Epithelial cell of alveolus of lung (primary cell): ENCODE results near the gene RALGPS2.

- RAMPAGE, long total RNA: no peak
- RRBS: no CpG with 5 or more reads among the region's 7 CpGs
Measured at GRCh38 chr1:175000469-175000786, 681 bp downstream of the CACYBP start.

DNA sequence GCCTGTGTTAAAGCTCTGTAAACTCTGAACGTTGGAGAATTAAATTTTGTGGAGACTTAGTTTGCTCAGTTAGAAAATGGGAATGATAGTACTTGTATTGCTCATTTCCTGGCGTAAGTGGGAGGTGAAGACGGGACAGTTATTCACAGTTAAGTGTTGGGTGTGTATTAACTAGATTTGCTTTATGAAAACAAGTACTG, 998 bp downstream of the CACYBP start:
- RAMPAGE, long total RNA: no peak
- RRBS: no CpG with 5 or more reads among the region's 3 CpGs

GRCh38 chr1:175419014-175419438, 226.4 kb upstream of the KIAA0040 start:
- RAMPAGE, long total RNA: no peak
- RRBS: no CpG with 5 or more reads among the region's 4 CpGs

GRCh38 chr1:175840779-175841161, 97.4 kb upstream of the TNR start:
- RAMPAGE, long total RNA: no peak
- RRBS: no CpG with 5 or more reads among the region's 4 CpGs

- RAMPAGE, long total RNA: no peak
- RRBS: no CpG with 5 or more reads among the region's 5 CpGs
Measured at GRCh38 chr1:176125198-176125755, 81.8 kb downstream of the COP1 start.

DNA sequence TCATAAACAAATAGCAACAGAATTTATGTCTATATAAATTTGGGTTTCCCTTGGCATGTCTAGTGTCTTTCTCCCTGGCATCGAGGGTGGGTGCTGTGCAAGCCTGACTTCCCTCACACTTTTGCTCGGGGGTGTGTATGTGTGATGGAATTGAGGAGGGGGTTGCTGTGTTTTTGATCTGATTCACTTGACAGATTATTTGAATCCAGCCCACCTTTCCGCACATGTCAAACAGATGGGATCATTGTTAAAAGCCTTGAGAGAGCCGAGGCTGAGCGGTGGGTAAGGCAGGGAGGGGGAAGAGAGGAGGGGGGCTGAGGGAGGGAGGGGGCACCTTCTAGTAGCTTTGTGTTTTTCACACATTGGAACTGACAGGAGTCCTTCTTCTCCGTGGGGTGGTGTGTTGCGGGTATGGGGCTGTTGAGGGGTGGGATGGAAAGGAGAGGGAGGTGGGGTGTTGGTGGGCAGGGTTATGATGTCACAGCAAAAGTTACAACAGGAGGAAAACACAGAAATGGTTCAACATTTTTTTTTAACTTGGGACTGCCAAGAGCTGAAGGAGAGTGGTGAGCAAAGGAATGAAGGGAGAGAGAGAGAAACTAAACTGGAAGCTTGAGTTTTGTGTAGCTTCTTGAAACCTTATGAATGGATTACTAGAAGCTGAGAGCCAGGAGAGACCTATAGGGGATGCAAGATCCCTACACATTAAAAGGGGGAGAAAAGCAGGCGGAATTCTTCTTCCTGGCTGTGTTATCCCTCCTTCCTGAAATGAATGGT, 90.2 kb downstream of the PAPPA2 start:
- RAMPAGE, long total RNA: no peak
- RRBS: no CpG with 5 or more reads among the region's 8 CpGs

GRCh38 chr1:176767736-176768182, 304.8 kb downstream of the PAPPA2 start:
- RAMPAGE, long total RNA: no peak
- RRBS: no CpG with 5 or more reads among the region's 8 CpGs

GRCh38 chr1:178098216-178098890, 4.4 kb downstream of the RASAL2 start:
- RAMPAGE, long total RNA: no peak
- RRBS: no CpG with 5 or more reads among the region's 4 CpGs

- RAMPAGE, long total RNA: no peak
- RRBS: no CpG with 5 or more reads among the region's 13 CpGs
Measured at GRCh38 chr1:178543296-178543700, 30.4 kb downstream of the TEX35 start.

GRCh38 chr1:178578932-178580202, 66.5 kb downstream of the TEX35 start:
- RAMPAGE, long total RNA: no peak
- RRBS: no CpG with 5 or more reads among the region's 15 CpGs

GRCh38 chr1:178614187-178614829, 101.4 kb downstream of the TEX35 start:
- RAMPAGE, long total RNA: no peak
- RRBS: no CpG with 5 or more reads among the region's 8 CpGs

GRCh38 chr1:178724698-178725705, at the start of gene RALGPS2:
Gene RALGPS2 (plus strand): TSS chr1:178725244.
- RAMPAGE, long total RNA: no peak
- RRBS: 3% methylated on average over 32 of the region's 125 CpGs

- RAMPAGE, long total RNA: no peak
- RRBS: no CpG with 5 or more reads among the region's 14 CpGs
Measured at GRCh38 chr1:178838427-178839183, 32.3 kb downstream of the ANGPTL1 start.

GRCh38 chr1:178869017-178869774, 1.7 kb downstream of the ANGPTL1 start:
- RAMPAGE, long total RNA: no peak
- RRBS: no CpG with 5 or more reads among the region's 4 CpGs

DNA sequence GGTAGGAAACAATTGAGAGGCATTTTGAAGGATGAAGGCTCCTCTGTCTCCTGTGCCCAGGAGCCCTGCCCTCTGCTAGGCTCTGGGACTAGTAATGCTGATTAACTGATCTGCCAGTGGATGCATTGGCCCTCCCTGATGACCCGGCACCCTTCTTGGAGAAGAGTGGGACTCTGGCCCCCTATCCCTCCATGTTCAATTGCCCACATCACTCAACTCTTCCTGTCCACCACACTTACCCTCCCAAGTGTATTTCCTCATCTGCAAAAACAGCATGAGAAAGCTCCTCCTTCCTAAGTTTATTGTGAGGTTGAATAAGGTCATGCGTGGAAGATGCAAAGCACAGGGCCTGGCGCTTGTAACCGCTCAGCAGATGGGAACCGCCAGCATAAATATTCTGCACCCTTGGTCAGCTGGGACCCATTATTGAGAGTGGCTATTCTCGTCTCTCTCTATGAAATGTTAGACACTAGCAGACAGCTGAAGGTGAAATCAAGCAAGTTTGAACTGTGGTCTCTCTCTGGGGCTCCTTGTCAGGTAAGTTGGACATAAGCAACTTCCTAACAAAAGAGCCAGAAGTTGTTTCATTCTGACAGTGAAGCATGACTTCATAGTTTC, 63.1 kb upstream of the ANGPTL1 start:
- RAMPAGE, long total RNA: no peak
- RRBS: no CpG with 5 or more reads among the region's 6 CpGs

- RAMPAGE, long total RNA: no peak
- RRBS: no CpG with 5 or more reads among the region's 7 CpGs
Measured at GRCh38 chr1:179016779-179017687, 8.7 kb upstream of the FAM20B start.

DNA sequence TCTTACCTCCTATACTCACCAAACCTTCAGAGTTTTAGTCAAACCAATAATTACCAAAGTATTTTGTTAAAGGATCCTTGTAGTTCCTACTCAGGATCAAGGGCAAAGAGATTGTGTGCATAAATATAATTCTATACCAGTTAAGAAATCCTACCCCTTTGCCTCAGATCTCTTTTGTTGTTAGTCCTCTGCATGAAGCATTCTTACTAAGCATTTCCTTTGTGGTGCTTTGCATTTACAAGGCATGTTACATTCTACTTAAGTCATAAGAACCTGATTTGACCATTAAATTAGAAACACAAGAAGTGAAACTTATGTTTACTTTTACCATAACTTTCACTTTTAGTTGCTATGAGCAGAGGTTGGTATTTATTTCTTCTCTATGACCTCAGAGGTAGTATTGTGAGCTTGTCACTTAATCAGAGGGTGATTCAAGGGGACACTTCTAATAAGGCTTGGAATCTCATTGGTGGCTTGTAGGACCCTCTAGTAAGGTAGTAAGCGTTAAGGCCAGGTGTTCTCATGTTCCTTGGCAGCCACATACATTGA, 9.0 kb downstream of the FAM20B start:
- RAMPAGE, long total RNA: no peak
- RRBS: no CpG with 5 or more reads among the region's 1 CpG

GRCh38 chr1:179103654-179104259, 21.9 kb downstream of the TOR3A start:
- RAMPAGE, long total RNA: no peak
- RRBS: no CpG with 5 or more reads among the region's 6 CpGs

DNA sequence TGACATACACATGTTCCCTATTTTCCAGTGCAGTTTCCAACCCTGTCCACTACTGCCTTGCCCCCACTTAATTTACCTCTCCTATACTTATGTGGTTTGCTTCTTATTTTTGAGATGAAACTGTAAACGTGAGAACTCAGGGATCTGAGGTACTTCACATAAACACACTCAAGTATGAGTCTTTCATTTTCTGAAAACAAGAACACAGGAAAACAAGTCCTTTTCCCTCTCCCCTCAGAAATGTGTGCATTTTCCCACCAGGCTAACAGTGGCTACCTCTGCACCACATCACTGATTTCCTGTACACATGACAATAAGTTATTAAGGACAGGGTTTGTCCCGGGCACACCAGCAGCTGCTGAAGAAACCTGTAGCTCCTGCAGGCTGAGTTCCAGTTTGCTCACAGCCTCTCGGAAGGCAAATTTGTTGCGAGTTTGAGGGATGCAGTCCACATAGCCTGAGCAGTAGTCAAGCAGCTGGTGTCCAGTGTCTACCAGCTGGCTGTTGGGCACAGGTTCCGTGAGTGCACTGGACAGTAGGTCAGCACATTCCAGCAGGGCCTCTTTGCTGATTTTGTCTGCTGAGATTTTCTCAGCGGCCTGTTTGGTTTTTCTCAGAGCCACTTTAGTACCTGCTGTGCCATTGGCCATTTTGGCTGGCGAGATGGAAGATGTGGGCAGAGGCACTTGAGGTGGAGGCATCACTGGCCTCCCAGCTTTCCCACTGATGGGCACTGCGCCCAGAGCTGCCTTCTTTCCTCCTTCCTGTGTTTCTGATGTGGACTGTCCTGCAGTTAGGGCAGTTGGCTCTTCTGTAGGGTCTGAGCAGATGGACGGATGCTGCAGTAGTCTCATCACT, 25.8 kb downstream of the TOR3A start:
- RAMPAGE, long total RNA: no peak
- RRBS: no CpG with 5 or more reads among the region's 9 CpGs

DNA sequence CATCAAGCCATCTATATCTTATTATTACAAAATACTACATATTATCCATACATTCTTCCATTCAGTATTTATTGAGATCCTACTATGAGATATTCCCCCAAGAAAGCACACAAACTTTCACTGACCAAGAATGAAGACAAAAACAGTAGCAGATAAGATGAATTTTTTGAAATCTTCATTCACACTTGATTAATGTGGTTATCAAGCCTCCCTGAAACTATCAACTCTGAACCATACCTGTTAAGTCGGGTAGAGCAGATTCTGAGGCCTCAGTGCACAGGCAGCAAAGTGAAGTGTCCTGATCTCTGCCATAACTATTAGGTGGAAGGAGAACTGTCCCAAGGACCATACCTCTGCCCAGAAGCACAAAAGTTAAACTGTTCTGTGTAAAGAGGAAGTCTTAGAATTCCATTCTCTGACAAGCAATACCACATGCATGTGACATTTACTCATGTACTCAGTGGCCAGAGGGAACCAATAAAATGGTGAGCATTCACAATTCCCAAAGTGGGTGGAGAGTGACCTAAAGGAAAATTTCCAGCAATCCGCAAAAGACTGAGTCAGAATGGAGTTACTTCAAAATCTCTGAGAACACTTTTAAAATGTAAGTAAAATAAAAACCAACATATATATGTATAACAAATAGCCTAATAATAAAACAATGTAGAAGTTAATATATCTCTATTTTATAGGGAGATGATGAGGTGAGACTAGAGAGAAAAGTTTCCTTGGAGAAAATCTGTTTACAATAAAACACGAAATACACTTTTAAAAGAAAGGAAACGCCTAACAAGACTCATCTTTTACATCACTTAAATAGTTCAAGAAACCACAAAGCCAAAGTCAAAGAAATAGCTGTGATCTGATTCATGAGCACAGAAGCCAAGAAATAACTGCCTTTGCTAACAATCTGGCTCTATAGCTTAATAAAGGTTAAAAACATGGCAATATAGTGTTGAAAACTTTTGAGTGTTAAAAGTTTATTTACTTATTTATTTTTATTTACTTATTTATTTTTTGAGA, 61.1 kb downstream of the TOR3A start:
- RAMPAGE, long total RNA: no peak
- RRBS: no CpG with 5 or more reads among the region's 4 CpGs